Cytotoxic T cell (primary cell): ENCODE measurements around the genes BMP10 and GKN1.

GRCh38 chr2:68828481-68828866 lies 42.7 kb downstream of the BMP10 start:
- PRO-cap, 2 experiments = no peak in any of the 2 experiments

DNA sequence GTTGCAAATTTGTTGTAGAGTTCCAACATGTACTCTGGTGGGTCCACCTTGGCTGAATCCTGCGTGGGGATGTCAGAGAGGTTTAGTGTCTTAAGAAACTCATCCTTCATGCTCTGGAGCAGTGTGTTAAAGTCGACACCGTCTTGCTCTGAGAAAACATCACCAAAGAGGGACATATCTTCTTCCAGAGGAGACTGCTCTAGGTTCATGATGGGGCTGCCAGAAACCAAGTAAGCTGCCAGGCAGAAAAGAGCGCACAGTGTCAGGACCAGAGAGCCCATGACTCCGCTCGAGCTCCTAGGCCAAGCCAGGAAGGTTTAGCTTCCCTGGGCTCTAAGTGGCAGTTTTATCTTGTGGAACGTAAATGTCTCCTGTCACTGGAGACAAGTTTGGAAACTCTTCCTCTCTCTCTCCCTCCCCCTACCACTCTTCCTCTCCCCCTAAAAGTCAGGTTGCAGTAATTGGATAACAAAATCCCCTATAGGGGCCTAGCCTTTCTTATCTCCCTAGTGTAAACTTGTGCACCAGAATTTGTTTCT lies at the start of gene BMP10:
TSS of gene BMP10 (minus strand) at position 320 of the 539 bp plus-strand sequence.
- PRO-cap, 2 experiments = no peak in any of the 2 experiments

DNA sequence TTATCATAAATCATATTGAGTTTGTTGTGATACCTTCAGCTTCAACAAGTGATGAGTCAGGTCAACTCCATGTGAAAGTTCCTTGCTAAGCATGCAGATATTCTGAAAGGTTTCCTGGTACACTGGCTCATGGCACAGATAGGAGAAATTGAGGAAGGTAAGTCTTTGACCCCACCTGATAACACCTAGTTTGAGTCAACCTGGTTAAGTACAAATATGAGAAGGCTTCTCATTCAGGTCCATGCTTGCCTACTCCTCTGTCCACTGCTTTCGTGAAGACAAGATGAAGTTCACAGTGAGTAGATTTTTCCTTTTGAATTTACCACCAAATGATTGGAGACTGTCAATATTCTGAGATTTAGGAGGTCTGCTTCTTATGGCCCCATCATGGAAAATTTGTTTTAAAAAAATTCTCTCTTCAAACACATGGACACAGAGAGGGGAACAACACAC lies at the start of gene GKN1:
TSS of gene GKN1 (plus strand) at position 242 of the 453 bp plus-strand sequence.
- PRO-cap, 2 experiments = no peak in any of the 2 experiments

DNA sequence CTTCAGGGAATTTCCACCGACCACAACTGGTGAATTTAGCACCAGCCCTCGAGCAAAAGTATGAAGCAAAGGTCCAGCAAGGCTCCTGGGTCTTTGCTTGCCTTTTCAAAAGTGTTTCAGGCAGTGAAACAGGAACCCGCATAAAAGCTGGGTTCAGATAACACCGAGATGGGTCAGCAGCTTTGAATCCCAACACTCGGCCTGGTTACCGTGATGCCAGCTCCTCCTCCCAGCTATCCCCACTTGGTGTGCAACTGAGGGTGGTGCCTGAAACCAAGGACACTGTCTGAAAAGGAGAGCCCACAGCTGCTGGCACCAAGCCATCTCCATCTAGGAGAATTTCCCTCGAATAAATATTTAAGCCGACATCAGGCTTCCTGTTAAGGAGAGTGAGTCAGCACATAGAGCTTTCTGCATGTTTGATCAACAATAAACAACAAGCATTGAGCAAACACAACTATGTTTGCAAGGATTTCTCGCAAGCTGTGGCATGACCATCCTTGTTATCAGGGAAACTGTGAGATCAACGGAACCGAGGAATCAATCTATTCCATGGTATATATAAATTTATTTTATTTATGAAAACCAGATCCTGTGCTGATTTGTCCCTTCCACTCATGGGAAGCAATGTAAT lies 69.6 kb downstream of the ANTXR1 start:
- PRO-cap, 2 experiments = no peak in any of the 2 experiments

- PRO-cap, 2 experiments = no peak in any of the 2 experiments
These were observed 70.3 kb downstream of the ANTXR1 start for GRCh38 chr2:69083108-69083917.

GRCh38 chr2:69152936-69153418 lies 140.0 kb downstream of the ANTXR1 start:
- PRO-cap, 2 experiments = no peak in any of the 2 experiments

DNA sequence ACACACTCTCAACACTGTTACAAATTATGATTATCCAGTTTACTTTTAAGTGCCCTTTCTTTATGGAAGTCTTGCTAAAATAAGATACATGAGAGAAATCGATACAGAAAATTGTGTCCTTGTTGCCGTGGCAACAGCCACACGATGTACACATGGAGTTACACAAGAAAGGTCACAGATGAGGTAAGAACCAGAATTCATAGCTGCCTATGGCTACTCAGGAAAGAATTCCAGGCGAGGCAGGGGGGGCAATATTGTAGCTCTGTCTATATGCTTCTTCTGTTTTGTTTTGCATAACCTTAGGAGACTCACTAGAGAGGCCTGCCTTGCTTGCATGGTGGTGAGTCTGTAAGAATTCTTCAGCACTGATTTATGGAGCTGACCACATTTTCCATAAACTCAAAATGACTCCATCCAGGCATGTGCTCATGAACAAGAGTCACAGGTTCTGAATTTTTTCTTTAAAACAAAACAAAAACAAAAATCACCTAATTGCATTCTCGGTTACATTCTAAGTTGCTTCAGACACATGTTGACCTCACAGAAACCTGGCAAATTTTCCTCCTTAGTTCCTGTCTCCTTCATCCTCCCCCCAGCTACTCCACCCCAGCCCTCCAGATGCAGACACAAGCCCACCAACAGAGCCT lies 183.4 kb downstream of the ANTXR1 start:
- PRO-cap, 2 experiments = no peak in any of the 2 experiments

GRCh38 chr2:69341033-69341360 lies 46.0 kb downstream of the GFPT1 start:
- PRO-cap, 2 experiments = no peak in any of the 2 experiments

DNA sequence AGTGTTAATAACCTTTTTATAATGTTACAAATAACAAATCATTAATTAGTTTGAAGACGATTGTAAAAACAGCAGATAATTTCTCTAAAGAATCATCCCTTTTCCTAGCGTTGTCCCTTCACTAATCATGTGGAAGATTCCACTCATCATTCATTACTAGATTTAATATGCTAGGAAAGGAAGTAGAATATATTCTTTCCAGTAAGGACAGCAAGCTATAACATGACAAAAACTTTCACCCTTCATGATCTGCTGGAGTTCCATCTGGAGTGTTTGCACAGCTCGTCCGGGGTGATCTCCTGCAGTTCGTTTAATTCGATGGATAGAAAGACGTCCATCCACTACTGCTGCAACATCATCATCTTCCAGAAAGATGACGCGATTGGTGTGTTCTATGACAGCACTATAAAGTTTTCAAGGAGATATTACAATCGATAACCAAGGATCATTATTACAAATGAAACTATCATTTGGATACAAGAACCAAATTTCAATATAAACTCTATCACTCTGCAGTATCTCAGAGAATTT lies 39.0 kb downstream of the GFPT1 start:
- PRO-cap, 2 experiments = no peak in any of the 2 experiments

GRCh38 chr2:69576706-69577355 lies 66.7 kb downstream of the AAK1 start:
- PRO-cap, 2 experiments = no peak in any of the 2 experiments

DNA sequence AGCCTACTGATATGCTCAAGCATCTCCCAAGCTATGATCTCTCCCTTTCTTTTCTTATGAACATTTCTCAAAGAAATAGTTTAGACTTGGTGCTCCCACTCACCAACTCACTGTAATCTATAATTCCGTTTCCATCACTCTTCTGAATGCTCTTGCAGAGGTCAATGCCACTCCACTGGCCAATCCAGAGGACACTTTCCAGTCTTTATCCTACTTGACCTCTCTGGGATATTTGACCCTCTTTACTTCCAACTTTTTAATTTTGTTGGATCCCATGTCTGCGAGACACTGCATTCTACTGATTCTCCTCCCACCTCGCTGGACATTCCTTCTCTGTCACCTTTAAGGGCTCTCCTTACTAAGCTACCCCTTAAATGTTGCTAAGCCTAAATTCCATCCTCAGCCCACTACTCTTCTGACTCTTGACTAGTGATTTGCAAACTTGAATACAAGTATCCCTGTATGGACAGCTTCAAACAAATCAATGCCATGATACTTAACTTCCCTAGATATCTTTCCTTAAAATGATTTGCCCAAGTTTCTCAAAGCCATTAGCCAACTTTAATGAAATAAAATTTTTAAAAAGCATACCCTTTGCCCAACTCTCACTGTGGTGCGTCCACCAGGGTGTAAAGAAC lies 23.0 kb downstream of the AAK1 start:
- PRO-cap, 2 experiments = no peak in any of the 2 experiments

GRCh38 chr2:69627749-69628382 lies 15.7 kb downstream of the AAK1 start:
- PRO-cap, 2 experiments = no peak in any of the 2 experiments

DNA sequence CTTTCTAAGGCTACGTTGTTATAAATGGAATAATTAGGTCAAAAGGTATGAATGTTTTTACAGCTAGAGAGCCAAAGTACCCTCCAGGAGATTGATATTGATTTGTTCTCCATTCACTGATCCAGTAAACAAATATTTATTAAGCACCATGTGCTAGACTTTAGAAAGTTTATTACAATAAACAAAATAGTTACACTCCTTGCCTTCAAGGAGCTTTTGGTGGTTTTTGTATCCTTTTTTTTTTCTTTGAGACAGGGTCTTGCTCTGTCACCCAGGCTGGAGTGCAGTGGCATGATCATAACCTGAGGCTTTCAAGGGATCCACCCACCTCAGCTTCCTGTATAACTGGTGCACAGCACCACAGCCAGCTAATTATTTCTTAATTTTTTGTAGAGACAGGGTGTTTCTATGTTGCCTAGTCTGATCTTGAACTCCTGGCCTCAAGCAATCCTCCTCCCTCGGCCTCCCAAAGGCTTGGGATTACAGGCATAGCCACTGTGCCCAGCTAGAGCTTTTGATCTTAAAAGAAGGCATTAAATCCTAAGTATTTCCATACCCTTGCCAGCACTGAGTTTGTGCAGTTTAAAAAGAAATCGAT lies 6.8 kb upstream of the AAK1 start:
- PRO-cap, 2 experiments = peak in 2 of 2 experiments; most common plus-strand start position 371 of the sequence (in 2)

DNA sequence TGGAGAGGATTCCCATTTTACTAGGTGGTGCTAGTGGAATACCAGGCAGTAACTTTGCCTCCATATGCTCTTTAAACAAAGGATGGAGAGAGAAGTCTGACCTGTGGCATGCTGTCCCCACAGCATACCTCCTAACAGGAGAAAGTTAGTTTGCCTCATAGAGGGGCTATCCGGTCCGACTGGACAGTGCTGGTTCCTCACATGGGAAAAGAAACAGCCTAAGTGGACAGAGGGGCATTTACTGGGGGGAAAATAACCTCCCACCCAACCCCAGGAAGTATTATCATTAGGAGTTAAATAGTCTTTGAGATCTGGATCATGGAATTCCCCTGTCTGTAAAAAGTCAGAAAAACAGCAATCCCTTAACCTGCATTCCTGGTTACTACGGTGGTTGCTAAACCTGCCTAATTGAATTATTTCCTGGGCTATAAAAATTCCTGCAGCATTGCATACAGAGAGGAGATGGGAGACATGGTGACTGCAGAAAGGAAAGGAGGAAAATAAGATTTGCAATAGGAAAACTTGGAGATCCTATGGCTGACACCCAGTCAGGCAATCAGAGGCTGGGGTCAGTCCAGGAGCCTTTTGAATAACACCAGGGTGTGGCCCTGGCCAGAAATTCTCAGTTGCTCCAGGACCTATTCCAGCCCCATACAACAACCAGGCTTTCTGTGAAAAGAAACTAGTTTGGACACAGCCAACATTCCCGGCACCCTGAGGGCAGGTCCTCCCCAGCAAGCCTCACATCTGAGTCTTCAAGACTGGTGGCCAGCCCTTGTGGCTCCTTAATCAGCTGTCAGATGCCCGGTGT lies 31.4 kb upstream of the GMCL1 start:
- PRO-cap, 2 experiments = no peak in any of the 2 experiments

- PRO-cap, 2 experiments = no peak in any of the 2 experiments
These were observed 6.4 kb downstream of the MXD1 start for GRCh38 chr2:69921114-69921999.

DNA sequence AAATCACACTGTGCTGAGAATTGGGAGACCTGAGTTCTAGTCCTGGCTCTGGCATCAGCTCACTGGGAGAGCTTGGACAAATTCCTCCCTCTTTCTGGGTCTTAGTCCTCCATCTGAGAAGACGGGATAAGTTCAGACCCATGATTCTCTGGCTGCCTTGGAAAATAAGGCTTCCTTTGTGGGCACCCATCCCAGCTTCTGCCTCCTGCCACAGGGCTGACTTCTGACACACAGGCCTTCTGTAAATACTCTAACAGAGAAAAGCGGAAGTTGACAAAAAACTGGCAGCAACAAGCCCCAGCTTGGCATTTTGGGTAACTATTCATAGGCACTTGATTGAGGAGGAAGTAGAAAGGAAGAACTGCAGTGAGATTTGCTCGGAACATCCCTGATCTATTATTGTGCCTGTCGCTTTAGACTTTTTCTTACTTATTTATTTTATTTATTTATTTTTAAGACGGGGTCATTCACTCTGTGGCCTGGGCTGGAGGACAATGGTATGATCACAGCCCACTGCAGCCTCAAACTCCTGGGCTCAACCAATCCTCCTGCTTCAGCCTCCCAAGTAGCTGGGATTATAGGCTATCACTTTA lies 7.9 kb downstream of the PCBP1 start:
- PRO-cap, 2 experiments = peak in 2 of 2 experiments; most common plus-strand start position 331 of the sequence (in 2); most common minus-strand start position 225 of the sequence (in 2)

DNA sequence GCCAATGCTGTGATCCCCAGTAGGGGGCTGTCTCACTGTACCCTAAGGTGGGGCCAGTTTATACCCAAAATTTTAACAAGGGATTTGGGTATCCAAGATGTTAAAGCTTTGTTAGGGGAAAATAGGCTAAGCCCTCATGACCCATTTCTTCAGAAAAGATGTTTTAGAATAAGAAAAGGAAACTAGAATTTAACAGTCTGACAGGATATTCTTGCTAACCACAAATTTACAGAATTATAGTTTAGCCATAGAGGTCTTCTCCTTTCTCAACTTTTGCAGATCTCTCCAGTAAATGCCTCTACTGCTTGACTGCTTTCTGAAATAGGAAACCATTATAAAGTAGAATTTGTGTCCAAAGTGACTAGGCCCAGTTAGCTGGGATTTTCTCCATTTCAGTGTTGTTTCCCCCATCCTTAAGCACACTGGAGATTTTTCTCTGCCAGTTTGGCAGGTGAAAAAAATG lies 16.5 kb downstream of the PCBP1 start:
- PRO-cap, 2 experiments = peak in 1 of 2 experiments; most common plus-strand start position 278 of the sequence (in 1); most common minus-strand start position 165 of the sequence (in 1)

- PRO-cap, 2 experiments = no peak in any of the 2 experiments
These were observed 41.8 kb downstream of the C2orf42 start for GRCh38 chr2:70149042-70149482.

GRCh38 chr2:70160855-70161447 lies 29.9 kb downstream of the C2orf42 start:
- PRO-cap, 2 experiments = no peak in any of the 2 experiments

DNA sequence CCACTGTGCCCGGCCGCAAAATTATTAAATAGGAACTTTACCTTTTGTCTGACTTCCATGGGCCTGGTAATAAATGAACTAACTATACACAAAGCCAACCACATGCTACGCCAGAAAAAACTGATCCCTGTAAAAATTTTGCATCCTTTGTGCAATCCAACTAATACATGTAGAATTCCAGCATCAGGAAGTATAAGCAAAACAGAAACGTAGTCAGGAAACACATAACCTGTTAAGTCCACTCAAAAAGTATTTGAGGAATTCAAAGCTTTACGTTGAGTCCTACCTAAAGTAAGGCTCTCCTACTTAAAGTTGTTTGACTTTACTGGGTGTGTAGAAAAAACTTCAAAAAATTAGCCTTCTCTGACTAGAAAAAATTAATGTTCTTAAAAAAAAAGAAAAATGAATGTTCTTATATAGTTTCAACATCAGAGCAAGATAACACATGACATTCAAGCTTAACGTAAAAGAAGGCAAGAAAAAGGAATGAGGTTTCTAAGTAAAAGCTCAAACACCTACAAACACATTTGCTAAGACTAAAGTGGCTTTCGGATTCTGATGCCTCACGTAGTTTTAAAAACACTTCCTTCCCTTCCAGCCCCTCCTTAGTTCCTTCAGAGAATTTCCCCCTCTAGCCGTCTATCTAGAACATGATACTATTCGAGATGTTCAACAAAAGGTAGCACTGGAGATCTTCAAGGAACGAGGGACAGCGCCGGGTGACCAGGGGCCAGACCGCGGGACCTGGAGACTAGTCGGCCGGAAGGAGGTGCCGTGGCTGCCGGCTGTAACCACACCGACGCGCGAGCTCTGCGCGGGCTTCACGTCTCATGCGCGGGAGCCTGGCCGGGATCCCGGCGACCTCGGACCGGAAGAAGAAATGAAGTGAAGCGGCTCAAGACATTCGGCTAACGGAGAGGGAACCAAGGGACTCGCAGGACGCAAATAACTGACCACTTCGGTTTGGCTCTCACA lies 619 bp downstream of the SNRPG start:
- PRO-cap, 2 experiments = peak in 2 of 2 experiments; most common plus-strand start position 659 of the sequence (in 2); most common minus-strand start position 814 of the sequence (in 2)